ENCODE results near the genes SPDYE3 and LRCH4.

DNA sequence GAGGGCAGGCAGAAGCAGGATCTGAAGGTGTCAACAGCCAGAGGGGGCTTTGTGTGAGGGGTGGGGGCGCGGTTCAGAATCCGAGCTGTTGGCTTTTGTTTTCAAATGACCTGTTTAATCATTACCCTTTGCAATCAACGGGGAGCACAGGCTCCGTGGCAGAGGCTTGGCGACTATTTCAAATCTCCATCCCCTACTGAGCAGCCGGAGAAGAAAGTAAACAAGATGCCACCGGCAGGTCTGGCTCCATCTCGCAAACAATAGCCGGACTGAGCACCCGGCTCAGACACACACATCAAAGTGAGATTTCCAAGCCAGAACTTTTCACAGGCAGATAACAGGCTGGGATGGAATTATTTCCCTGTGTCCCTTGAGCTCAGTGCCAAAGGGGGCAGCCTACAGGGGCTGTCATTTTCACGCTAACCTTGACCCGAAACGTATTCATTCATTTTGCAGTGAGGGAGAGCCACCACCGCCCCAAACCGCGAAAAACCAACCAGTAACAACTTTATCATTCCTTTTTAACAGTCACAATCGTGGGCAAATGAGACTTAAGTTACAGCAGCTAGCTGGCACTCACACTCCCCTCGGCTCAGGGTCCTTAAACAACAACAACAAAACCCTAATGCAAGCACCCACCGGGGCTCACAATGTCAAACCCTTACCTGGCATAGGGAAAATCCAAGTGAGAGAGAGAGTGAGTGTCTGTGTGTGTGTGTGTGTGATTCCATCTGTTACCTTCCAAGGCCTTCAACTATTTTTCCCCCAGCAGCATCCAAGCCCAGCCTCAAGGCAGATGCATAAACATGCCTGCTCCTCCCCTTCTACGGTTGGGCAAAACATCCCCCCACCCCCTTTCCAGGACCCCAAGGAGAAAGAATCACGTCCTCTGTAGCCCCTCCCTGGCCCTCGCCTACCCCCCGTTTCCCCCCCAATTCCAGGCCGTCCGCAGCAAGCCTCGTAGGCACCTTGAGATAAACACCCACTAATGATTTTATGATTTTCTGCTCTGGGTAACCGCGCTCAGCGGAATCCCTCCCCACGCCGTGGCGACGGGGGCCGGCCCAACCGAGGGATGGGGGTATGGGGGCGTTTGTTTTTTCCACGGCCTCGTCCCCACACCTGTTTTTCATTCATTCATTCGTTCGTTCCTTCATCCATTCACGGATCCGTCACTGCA lies 36.7 kb upstream of the SPDYE3 start:
- PRO-cap = no peak

DNA sequence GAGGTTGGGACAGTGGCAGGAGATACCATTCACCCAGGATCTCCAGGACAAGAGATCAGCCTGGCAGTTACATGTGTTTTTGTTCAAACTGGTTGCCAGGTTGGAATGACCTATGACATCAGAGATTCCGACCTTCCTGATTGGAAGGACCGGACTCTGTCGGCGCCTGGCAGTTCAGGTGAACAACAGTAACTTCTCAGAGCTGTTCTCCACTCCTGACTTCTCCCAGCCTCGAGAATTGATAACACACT lies at the start of gene SPDYE3:
TSS of gene SPDYE3 (plus strand) at position 155 of the 251 bp plus-strand sequence.
- PRO-cap = no peak

DNA sequence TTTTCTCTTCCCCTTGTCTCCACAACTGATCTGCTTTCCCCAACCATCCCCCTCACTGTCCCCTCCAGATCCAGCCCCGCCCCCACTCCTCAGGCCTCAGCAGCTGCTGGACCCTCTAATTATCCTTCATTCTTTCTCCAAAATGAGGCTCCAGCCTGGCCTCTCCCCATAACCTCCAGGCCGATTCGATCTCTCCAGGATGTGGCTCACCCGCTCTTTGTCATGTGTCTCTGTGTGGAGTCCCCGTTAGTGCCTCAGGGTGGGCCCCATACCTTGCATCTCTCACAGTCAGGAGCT lies 1.3 kb downstream of the PILRA start:
- PRO-cap = no peak

DNA sequence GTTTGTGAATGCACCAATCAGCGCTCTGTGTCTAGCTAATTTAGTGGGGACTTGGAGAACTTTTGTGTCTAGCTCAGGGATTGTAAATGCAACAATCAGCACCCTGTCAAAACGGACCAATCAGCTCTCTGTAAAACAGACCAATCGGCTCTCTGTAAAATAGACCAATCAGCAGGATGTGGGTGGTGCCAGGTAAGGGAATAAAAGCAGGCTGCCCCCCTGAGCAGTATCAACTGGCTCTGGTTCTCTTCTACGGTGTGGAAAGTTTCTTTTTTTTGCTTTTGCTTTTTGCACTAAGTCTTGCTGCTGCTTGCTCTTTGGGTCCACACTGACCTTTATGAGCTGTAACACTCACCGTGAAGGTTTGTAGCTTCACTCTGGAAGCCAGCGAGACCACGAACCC lies 9.2 kb downstream of the PILRA start:
- PRO-cap = unidirectional peak, plus-strand start at position 229 of the sequence

DNA sequence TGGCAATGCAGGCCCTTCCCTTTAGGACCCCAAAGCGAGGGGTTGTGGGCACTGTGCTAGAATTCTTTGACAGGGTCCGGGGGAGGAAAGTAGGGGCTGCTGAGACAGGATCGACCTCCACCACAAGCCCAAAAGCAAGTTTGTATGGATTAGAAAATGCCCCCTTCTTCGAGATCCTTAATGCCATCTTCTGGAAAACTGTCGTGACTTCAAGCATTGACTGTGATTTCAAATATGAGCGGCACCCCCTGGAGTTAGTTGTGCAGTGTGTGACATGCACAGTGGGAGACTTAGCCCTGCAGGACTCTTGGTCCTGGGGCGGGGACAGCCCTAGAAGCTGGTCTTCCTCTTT lies 6.6 kb upstream of the SPACDR start:
- PRO-cap = no peak

DNA sequence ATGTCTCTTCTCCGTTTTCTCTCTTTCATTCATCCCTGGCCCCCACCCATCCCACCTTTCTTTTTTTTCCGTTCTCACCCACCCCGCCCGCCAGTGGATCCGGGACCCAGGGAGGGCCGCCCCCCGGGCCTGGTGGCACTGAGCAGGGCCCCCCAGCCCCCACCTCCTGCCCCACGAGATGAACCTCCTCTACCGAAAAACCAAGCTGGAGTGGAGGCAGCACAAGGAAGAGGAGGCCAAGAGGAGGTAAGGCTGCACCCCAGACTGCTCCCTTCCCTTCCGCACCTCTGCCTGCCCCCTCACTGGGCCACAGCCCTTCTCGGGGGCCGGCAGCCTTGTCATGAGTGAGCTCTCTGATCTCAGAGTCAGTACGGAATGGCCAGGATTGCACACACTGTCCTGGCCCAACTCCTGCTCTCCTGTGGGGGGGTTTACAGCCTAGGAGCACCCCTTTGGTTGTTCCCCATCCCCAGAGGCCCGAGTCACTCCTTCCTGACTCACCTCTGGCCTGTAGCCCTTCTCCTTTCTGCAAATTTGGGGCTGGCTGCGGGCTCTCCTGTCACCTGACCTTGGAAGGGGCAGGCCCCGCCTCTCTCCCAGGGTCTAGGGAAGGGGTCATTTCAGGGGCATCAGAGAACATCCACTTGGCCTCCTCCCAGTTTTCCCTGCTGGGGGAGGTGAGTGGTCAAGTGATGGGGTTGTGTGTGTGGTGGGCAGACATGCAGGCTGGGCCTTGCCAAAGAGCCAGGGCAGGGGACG lies 1.6 kb downstream of the NYAP1 start:
- PRO-cap = no peak

GRCh38 chr7:100493503-100493860 lies 9.8 kb downstream of the NYAP1 start:
- PRO-cap = no peak

GRCh38 chr7:100493861-100494536 lies 10.3 kb downstream of the NYAP1 start:
- PRO-cap = no peak

DNA sequence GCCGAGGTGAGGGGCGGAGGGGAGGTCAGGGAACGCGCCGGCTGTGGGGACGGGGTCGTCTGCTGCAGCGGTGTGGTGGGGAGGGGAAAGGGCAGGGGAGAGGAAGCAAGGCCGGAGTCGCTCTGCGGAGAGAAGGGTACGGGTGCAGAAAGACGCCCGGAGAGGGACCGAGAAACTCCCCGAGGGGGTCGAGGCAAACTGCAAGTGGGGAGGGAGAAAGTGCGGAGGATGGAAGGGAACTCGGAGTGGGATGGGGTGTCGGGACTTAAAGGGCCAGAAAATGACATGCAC lies 601 bp downstream of the AGFG2 start:
- PRO-cap = no peak

DNA sequence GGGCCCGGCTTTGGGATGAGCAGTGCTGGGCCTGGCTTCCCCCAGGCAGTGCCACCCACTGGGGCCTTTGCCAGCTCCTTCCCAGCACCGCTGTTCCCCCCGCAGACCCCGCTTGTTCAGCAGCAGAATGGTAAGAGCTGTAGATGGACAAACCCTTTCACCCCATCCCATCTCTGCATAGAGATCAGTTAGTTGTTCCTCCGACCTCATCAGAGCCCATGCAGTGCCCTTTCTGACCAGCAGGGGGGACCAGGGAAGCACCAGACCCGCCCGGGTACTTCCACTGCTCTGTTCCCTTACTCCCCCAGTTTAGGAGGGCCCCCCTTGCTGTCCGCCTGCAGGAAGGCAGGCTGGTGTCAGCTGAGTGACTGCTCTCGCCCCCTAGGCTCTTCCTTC lies 9.9 kb downstream of the SAP25 start:
- PRO-cap = no peak

- PRO-cap = no peak
Measured at GRCh38 chr7:100584174-100584551, 1.8 kb downstream of the LRCH4 start.

- PRO-cap = bidirectional peak, plus-strand start at chr7:100586453, minus-strand start at chr7:100586129
Measured at GRCh38 chr7:100586023-100586246, at the start of gene LRCH4. Gene LRCH4, minus strand, starts transcription at chr7:100586129.

- PRO-cap = bidirectional peak, plus-strand start at chr7:100837129, minus-strand start at chr7:100836974; bidirectional peak, plus-strand start at chr7:100837534, minus-strand start at chr7:100837406
Measured at GRCh38 chr7:100837041-100837842, 9.9 kb upstream of the EPHB4 start.

- PRO-cap = bidirectional peak, plus-strand start at chr7:100867756, minus-strand start at chr7:100867699; unidirectional peak, minus-strand start at chr7:100867838
Measured at GRCh38 chr7:100867450-100868071, 374 bp downstream of the TRIP6 start.

DNA sequence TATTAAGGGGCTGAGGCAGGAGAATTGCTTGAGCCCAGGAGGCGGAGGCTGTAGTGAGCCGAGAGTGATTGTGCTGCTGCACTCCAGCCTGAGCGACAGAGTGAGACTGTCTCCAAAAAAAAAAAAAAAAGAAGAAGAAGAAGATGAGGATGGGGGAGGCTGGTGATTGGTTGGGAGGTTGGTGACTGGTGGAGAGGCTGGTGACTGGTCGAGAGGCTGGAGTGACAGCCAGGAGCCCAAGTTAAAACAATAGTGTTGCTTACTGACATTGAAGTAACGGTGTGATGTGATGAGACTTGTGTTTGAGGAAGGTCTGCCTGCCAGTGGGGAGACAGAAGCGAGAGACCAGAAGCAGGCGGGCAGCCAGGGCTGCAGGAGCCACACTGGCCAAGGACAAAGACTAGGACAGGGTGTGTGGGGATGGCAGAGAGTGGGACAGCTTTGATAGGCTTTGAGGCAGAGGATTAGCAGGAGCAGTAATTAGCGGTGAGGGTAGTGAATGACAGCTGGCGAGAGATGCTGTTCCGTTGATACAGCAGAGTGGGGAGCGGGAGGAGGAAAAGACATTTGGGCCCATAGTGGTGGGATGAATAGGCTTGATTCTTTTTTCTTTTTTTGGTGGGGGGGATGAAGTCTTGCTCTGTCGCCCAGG lies 4.9 kb downstream of the SRRT start:
- PRO-cap = no peak

DNA sequence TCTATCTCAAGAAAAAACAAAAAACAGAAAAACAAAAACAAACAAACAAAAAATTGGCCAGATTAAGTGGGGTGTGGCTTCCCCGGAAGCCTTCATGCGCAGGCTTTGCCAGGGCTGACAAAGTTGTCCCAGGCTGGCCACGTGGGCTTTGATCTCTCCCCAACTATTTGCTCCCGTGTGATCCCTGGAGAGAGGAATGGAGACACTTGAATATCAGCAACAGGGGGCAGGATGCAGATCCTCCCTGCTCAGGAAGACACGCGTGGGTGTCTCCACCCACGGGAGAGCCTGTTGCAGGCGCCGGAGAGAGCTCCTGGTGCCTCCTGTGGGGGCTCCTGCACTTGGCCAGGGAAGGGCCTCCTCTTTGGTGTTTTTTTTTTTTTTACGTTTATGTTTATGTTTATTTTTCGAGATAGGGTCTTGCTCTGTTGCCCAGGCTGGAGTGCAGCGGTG lies 18.9 kb downstream of the TRIM56 start:
- PRO-cap = no peak

DNA sequence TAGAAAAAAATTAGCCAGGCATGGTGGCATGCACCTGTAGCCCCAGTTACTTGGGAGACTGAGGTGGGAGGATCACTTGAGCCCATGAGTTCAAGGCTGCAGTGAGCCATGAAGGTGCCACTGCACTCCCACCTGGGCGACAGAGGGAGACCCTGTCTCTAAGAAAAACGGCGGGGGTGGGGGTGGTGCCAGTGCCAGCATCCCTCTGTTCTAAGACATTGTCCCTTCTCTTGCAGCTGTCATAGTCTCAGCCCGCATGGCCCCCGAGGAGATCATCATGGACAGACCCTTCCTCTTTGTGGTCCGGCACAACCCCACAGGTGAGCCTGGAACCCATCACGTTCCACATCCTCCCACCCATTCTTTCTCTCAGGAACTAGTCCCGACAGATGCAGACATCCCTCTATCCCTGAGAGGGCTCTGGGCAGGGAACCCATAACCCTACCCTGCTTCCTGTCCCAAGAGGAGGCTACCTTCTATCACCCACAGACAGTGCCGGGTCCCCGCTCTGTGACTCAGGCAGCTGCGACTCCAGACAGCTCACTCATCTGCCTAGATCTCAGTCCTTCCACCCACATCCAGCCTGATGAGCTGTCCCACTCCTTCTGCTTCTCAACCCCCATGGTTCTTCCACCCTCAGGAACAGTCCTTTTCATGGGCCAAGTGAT lies 10.0 kb downstream of the SERPINE1 start:
- PRO-cap = no peak

GRCh38 chr7:101169789-101170317 lies 4.5 kb upstream of the VGF start:
- PRO-cap = no peak

DNA sequence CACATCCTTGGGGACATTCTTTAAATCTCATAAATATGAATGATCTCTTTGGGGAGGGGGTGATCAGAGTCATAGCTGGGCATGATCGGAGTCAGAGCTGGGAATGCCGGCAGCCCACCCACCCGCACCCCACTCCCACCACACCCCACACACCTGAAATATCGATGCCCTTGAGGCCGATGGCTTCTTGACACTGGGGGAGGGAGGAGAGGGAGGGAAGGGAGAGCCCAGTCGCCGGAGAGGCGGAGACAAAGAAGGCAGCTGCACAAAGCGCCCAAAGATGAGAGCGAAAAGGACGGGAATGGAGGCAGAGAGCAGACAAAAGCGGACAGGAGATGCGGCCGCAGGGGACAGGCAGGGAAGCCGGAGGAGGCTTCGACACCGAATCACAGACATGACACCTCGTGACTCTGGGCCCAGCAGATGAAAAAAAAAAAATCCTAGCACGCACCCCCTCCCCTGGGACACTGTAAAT lies 1.1 kb downstream of the NAT16 start:
- PRO-cap = unidirectional peak, plus-strand start at position 266 of the sequence

- PRO-cap = no peak
Measured at GRCh38 chr7:101233855-101234335, 3.7 kb downstream of the CLDN15 start.